Body of pancreas (tissue), 2 donors: ENCODE measurements around the genes CCR1, FAM240A and CSPG5.

DNA sequence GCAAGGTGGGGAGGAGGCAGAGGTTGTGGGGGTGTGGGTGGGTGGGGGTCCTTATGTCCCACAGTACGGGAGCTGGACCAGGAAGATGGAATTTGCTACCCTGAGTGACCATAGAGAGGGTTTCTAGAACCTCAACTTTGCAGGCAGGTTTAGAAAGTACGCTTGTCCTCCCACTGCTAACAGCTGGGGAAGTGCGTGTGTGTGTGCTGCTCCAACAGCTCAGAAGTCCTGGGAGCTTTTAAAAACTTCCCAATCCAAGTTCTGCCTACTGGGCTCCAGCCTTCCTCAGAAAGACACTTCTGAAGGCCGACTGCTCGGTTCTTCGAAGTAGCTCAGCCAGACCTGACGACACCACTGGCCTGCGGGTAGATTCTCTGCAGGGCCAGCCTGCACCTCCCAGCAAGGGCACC lies 15.8 kb downstream of the TMEM158 start:
- PRO-cap = no peak
- RAMPAGE, long total RNA, 2 experiments = no peak in any of the 2 experiments

DNA sequence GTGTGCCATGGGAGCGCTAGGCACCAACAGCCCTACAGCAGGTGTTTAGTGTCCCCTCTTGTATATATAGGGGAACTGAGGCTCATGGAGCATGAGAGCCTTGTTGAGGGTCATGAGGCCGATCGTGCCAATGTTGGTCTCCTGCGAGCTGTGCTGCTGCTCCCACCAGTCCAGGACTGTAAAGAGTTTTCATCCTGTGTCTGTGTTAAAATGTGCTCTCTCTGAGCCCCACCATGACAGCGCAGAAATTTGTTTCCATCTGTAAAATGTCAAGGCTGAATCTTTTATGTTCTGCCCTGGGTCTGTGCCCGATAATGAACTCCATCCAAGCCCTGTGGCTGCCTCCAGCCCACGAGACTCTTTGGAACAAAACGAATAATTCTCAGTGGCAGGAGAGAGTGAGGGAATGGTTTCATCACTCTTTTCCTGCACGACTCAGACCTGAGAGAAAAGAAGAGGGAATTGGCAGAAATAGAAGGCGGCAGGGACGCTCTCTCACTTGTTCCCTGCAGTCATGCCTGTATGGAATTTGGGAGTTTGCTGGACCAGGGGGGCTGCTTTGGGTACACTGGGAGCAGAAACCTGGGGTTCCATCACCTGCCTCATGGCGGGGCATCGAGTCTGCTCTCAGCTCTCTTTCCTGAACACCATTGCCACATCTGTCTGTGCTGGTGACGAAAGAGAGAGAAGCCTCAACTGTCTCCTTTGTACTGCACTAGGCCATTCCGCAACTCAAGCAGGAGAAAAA lies 14.3 kb downstream of the TMEM158 start:
- PRO-cap = no peak
- RAMPAGE, long total RNA, 2 experiments = no peak in any of the 2 experiments

GRCh38 chr3:45464408-45464889 lies 76.1 kb downstream of the LARS2 start:
- PRO-cap = no peak
- RAMPAGE, long total RNA, 2 experiments = no peak in any of the 2 experiments

- PRO-cap = no peak
- RAMPAGE, long total RNA, 2 experiments = no peak in any of the 2 experiments
Measured at GRCh38 chr3:45656605-45657326, 32.4 kb upstream of the SACM1L start.

DNA sequence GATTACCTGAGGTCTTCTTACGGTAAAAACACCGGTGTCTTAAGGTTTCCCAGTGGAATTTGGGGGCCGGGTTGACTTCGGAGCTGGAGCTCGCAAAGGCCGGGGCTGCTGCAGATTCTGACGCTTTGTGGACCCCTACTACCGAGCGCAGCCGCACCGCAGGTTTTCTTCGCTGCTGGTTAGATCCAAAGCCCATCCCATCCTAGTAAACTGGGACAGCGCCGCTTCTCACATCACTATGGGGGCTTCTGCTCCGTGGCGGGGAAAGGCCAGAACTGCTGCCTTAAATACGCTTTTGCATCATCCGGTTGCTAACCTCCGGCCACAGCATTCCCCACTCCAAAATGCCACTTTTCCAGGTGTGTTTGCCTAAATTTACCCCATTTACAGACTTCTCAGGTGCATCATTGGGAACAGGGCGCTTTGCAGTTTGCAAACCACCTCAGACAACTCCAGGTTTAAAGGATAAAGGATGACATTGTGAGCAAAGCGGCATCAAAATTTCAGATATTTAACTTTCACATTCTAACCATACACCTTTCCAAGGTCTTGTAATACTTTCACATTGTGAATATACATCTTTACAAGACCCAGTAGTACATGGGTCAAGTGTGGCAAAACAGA lies 714 bp upstream of the SACM1L start:
- PRO-cap = no peak
- RAMPAGE, long total RNA, 2 experiments = no peak in any of the 2 experiments

DNA sequence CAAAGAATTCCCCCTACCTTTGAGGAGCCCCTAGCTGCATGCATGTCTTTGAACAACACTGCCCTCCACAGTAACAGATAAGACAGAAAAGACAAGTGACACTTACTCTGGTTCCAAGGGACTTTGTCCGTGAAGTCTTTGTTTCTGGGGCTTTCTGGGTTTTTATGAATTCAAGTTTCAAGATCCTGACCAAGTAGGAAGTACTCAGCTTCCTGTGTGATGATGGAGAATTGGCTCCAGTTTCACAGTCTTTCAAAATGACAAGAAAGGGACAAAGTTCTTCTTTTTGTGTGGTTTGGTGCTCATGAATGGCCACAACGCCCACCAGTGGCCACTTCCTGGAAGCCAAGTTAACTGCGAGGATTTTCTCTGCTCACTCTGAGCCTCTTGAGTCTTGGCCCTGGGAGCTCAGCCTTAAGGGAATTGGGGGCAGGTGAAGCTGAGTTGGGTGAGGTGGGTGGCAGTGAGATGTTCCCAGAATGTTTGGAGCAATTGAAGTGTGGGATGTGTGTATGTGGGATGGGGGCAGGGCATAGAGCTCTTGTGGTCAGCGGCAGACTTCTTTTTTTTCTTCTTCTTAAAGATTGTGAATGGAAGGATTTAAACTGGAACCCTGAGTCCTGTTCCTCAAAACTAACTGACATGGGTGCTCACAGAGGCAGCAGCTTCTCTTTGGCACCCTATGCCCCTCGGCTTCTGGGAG lies at the start of gene CCR1:
Gene CCR1, minus strand, starts transcription at position 138 of the 703 bp plus-strand sequence.
- PRO-cap = no peak
- RAMPAGE, long total RNA, 2 experiments = start-site peak on the minus strand in 2 of 2 experiments, centred at positions 141 to 142 of the sequence, 9 to 18 reads per replicate

DNA sequence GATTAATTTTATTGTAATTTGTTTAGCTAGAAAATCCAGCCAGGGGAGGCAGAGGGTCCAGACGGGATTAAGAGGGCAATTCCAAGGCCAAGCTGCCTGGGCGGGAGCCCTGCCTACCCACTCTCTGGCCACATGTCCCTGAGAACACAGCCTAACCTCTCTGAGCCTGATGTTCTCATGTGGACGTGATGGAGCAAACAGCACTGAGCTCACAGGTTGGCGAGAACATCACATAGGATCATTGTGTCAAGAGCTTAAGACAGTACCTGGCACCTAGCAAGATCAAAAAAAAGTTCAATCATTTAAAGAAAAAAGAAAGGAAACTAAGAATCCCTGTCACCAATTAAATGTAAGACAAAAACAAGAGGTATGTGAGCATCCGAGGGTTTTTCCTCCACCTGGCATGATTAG lies 966 bp downstream of the LRRC2 start:
- PRO-cap = no peak
- RAMPAGE, long total RNA, 2 experiments = no peak in any of the 2 experiments

GRCh38 chr3:46612118-46612549 lies at the start of gene FAM240A:
FAM240A (plus strand) TSS chr3:46612525.
- PRO-cap = no peak
- RAMPAGE, long total RNA, 2 experiments = no peak in any of the 2 experiments

GRCh38 chr3:46788795-46789446 lies 71.3 kb upstream of the PRSS50 start:
- PRO-cap = no peak
- RAMPAGE, long total RNA, 2 experiments = no peak in any of the 2 experiments

- PRO-cap = unidirectional peak, plus-strand start at chr3:46867715
- RAMPAGE, long total RNA, 2 experiments = no peak in any of the 2 experiments
Measured at GRCh38 chr3:46867210-46868055, 4.2 kb upstream of the MYL3 start.

GRCh38 chr3:46925632-46926744 lies 48.5 kb downstream of the PTH1R start:
- PRO-cap = no peak
- RAMPAGE, long total RNA, 2 experiments = no peak in any of the 2 experiments

- PRO-cap = no peak
- RAMPAGE, long total RNA, 2 experiments = no peak in any of the 2 experiments
Measured at GRCh38 chr3:46931553-46932099, 44.9 kb downstream of the CCDC12 start.

DNA sequence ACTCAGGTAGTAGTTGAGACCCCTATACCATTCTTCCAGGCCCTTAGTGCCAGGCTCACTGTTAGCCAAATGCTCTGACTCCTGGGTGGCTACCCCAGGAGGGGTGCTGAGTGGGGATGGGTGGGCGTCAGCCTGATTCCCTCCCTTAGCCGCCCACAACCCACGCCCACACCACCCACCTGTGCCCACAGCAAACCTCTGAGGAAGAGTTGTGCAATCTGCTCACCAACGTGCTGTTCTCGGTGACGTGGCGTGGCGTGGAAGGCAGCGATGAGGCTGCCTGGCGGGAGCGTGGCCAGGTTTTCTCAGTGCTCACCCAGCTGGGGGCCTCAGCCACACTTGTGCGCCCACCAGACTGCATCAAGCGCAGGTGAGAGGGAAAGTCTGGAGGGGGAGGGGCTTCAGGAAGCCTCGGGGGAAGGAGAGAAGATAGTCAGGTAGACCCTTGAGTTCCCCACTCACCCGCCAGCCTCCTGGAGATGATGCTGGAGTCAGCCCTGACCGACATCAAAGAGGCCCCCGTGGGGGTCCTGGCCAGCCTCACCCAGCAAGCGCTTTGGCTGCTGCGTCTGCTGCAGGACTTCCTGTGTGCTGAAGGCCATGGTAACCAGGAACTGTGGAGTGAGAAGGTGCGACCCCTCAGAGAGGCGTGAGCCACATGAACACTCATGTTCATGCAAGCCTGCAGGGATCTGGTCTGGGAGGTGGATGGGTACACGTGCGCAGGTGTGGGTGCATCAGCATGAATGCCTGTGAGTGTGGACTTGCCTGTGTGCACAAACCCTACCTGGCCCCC lies 21.5 kb downstream of the NBEAL2 start:
- PRO-cap = no peak
- RAMPAGE, long total RNA, 2 experiments = no peak in any of the 2 experiments

DNA sequence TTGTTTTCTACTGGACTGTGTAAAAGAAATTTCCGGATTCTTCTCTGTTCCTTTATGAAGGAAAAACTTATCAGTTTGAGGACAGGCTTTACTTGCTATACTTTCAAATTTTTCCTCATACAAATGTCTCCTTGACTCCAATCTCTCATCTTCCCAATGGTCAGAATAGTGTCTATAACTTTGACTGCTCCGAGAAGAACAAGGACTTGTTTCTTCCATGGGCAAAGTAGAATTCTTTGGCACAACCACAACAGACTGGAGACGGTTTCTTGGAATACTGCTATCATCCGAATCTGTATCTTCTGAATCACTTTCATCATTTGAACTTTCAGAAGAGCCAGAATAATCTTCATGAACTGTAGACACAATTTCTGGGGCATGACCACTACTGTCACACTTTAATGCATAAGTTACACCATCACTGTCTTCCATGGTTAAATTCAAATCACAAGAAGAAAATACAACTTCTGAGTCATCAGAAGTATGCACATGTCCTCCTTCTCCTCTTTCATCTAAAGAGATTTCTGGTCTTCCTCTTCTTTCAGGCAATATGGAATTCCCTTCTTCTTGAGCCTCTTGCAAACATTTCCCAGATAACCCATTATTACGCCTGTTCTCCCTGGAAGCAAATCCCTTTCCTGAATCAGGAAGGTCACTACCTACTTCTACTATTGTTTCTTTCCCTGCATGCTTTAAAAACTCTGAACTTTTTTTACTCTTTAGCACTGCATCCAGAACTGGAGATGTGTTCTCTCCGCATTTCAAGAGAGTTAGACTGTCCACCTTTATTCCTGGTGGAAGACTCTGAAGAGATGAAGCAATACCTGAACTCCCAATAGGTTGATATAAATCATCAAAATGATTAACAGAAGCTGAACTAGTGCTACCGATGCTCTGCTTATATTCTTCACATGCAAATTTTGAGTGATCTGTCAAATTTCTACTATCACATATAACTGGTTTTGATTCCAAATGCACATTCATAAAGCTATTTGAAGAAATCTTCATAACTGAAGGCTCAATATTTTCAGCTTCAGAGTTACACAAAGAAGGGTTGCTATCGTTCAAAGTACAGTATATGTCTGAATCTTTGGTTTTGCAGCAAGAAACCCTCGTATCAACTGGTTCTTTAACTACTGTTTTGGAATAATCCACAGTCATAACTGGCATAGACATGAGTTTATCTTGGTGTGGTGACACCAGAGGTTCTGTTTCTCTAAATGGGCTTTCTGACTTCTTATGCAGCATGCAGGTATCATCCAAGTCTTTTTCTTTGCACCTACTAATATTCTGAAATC lies 42.3 kb downstream of the SETD2 start:
- PRO-cap = no peak
- RAMPAGE, long total RNA, 2 experiments = no peak in any of the 2 experiments

DNA sequence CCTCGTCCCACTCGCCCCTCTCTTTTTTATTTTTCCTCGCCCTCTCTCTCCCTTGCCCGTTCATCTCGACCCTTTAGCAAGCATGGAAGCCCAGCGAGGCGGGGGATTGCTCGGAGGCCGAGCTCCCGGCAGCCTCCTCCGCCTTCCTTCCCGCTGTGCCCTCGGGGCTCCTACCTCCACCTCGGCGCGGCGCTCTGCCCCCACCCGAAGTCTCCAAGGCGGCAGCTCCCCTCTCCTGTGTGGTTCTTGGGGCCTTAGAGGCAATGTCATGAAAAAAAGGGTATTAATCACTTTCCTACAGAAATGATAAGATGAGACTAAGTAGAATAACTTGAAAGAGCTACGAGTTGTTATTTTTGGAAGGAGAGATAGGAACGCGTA lies 703 bp upstream of the SETD2 start:
- PRO-cap = unidirectional peak, minus-strand start at position 212 of the sequence
- RAMPAGE, long total RNA, 2 experiments = no peak in any of the 2 experiments

DNA sequence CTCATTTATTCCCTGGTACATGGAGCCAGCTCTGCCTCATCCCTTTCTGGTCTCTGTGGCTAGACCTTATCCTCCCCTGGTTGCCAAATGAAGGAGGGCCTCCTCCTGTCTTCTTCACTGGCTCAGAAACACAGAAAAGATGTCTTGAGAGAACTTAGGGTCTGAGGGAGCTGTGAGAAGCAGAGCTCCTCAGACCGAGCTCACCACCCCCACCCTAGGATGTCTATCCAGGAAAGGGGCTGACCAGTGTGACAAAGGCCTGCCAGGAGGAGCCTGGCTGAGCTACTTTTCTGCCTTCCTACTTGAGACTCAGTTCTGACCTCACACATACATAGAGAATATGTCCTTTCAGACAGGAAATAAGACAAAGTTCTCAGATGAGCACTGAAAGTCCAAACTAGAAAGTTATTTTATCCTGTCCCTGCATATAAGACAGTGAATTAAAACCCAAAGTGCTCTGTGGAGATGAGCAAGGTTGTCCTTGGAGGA lies 54.5 kb downstream of the KIF9 start:
- PRO-cap = no peak
- RAMPAGE, long total RNA, 2 experiments = no peak in any of the 2 experiments

DNA sequence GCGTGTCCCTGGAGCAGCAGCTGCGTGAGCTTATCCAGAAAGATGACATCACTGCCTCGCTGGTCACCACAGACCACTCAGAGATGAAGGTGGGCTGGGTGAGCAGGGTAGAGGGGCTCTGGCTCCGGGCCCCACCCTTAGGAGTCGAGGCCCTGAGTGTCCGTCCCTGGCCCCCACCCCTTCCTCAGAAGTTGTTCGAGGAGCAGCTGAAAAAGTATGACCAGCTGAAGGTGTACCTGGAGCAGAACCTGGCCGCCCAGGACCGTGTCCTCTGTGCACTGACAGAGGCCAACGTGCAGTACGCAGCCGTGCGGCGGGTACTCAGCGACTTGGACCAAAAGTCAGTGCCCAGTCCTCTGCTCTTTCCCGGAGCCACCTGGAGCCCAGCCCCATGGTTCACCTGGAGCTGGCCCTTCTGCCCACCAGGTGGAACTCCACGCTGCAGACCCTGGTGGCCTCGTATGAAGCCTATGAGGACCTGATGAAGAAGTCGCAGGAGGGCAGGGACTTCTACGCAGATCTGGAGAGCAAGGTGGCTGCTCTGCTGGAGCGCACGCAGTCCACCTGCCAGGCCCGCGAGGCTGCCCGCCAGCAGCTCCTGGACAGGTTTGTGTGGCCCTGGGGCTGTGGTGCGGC lies 28.5 kb downstream of the PTPN23 start:
- PRO-cap = no peak
- RAMPAGE, long total RNA, 2 experiments = no peak in any of the 2 experiments

DNA sequence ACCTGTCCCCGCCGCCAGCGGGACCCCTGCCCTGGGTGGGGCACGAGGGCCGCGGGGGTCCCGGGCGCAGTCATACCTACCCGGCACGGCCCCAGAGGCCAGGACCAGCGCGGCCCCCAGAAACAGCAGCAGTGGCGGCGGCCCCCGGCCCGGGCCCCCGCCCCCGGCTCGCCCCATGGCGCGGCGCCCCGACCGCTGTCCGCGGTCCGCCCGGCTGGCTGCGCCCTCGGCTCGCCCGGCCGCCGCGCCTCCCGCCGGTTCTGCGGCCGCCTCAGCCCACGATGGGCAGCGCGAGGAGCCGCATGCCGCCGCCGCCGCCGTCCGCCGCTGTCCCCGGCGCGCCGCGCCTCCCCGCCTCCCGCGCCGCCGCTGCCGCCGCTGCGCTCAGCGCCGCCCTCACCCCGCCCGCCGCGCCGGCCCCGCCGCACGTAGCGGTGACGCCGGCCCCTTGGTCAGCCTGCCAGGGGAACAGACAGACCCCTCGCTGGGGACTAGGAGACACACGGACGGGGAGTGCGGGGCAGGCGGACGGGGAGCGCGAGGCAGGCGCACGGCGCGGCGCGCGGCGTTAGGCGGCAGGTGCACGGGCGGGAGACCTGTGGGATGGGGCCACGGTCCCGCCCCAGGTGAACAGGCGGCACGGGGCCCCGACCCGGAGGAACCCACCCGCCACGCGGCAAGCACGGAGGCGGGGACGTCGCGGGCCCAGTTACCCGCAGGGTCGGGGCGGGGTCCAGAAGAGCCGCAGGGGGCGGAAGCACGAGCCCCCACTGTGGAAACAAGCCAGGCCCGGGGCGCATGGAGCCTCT lies at the start of gene CSPG5:
Gene CSPG5, minus strand, starts transcription at position 349 of the 809 bp plus-strand sequence.
- PRO-cap = no peak
- RAMPAGE, long total RNA, 2 experiments = no peak in any of the 2 experiments

DNA sequence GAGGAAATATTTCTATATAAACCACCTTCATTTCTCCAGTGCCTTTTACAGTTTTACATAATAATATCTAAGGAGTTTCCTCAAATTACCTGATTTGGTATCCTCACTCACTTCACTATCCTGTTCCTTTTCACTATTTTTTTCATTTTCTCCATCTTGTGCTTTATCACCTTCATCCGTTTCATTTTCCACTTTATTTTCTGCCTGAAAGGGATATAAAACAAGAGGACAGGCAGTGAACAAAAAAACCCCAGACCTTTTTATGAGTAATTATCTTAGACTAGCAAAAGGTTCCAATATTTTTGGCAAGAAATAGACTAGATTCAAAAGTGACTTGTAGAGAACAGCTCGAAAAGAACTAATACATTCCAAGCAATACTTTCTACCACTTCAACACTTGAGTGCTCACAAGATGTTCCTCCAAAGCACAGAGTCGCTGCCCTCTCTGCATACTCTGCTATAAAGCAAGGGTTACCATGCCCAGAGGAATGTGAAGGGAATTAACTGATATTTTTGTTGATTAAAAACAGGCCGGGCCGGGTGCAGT lies 57.3 kb upstream of the CSPG5 start:
- PRO-cap = no peak
- RAMPAGE, long total RNA, 2 experiments = no peak in any of the 2 experiments

DNA sequence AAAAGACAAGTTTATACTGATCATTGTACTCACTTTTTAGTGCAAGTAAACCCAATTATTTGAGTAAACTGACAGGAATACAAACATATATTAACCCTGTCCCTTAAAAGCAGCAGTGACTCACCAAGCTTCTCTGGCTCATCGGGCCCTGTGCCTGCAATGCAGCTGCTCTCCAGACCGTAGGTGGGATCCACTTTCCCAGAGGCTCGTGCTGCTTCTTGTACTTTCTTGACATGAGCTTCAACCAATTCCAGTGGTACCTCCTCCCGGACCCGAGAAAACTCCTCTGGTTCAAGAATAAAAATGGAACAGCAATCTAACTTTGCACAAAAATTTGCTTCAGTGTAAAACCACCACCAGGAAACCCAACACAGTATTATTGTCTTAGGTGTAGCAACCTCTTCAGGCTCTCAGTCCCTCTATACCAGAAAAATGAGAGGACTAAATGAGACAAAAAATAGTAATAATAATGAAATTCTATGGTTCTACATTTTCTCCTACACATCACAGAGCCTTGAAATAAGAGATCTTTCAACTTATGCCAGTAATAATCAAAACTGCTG lies 82.6 kb upstream of the CSPG5 start:
- PRO-cap = no peak
- RAMPAGE, long total RNA, 2 experiments = start-site peak on the minus strand in 1 of 2 experiments, centred at position 226 of the sequence, 31 reads per replicate